Anterior vena cava (tissue), 1 donor: ENCODE results near the gene MDH1.

- PRO-cap, result no peak
Measured at GRCh38 chr2:61482276-61483542, 11.8 kb upstream of the USP34 start.

GRCh38 chr2:61512701-61513314 lies 25.3 kb downstream of the XPO1 start:
- PRO-cap, result no peak

GRCh38 chr2:61539162-61539636 lies 1.0 kb upstream of the XPO1 start:
- PRO-cap, result unidirectional peak, minus-strand start at chr2:61539352; unidirectional peak, minus-strand start at chr2:61539407

DNA sequence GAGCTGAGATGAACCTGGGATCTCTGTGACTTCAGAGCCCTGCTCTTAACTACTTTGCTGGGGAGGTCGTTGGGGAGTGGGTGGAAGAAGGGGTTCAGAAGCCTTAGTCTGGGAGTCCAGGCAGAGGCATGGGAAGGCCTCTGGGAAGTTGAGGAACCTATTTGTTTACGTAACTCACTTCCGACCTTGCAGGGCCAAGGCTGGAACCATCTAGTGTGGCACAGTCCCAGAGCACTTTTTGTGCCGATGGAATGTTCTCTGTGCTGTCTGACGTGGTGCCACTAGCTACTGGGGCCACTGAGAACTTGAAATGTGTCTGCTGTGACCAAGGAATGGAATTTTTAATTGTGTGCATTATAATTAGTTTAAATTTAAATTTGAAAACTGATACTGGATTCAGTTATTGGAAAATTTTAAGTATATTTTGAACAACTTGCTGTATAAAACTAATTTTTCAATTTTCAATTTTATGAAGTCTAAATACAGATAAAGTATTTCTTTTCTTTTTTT lies 139.6 kb downstream of the FAM161A start:
- PRO-cap, result no peak

- PRO-cap, result no peak
Measured at GRCh38 chr2:62146183-62146531, 49.8 kb upstream of the B3GNT2 start.

GRCh38 chr2:62305548-62305989 lies 109.7 kb downstream of the B3GNT2 start:
- PRO-cap, result no peak

GRCh38 chr2:62415611-62415924 lies 90.4 kb downstream of the TMEM17 start:
- PRO-cap, result no peak

DNA sequence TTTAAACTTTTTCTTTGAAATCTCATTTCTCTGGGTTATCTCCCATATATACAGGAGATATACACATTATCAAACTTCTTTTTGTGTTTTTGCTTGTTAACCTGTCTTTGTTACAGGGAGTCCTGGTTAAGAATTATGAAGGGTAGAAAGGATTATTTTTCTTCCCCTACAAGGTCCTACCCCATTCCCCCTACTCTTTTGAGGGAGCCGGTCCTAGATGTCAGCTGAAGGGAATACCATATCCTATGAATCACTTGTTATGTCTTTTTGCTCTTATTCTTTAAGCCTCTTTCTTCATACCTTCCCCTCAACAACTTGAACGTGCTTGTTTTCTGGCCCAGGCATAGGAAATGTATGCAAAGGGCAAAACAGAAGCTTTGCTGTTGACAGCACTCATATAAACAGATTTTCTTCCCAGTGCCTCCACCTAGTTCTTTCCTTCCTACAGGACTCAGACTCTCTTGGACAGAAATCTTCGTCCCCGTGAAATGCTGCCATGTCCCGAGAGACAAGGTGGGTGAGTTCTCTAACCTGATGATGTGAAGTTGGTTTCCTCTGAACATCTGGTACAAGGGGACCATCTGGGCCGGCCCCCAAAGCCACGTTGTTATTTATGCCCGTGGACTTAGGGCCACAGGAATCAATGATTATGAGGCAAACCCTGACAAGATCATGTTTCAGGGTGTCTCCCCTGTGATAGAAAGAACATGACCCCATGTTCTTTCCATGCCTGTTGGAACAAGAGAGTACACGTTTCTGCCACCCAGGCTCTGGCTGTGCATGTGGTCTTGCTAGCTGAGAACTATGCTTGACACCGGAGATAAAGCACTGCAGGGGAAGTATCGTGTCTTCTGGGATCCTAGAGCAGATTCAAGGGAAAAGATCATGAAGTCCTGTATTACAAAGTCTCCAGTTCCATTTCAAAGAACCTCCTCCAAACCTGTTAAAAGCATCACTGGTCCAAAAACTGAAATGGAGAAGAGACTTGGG lies 64.4 kb downstream of the TMEM17 start:
- PRO-cap, result no peak

GRCh38 chr2:62590008-62590346 lies 84.0 kb upstream of the TMEM17 start:
- PRO-cap, result no peak

DNA sequence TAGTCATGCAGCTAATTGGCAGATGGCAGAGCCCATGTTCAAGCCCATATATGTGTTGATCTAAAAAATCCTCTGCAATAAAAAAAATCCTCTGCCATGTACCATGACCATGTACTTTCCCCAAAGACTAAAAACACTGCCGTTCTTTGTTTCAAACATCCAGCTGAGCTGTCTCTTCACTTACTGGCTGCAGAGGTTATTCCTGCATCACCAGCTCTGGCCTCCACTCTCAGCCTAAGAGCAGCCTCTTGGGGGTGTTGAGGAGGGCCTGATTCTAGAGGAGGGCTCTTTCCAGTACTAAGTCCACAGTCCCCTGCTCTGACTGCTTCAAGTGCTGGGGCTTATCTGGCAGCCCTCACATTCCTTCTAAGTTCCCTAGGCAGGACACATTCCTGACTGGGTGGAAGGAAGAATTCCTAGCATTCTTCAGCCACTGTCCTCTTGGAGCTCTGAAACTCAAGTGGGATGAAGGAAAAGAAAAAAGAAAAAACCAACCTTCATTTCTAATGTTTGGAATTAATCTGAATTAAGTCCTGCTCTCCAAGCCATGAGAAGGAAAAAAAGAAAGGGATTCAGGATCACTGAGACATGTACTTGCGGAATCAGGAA lies 32.9 kb upstream of the EHBP1 start:
- PRO-cap, result no peak

- PRO-cap, result no peak
Measured at GRCh38 chr2:62706078-62706365, 509 bp downstream of the EHBP1 start.

GRCh38 chr2:62875774-62876431 lies 170.4 kb downstream of the EHBP1 start:
- PRO-cap, result no peak

- PRO-cap, result no peak
Measured at GRCh38 chr2:62903362-62903814, 147.2 kb upstream of the OTX1 start.

DNA sequence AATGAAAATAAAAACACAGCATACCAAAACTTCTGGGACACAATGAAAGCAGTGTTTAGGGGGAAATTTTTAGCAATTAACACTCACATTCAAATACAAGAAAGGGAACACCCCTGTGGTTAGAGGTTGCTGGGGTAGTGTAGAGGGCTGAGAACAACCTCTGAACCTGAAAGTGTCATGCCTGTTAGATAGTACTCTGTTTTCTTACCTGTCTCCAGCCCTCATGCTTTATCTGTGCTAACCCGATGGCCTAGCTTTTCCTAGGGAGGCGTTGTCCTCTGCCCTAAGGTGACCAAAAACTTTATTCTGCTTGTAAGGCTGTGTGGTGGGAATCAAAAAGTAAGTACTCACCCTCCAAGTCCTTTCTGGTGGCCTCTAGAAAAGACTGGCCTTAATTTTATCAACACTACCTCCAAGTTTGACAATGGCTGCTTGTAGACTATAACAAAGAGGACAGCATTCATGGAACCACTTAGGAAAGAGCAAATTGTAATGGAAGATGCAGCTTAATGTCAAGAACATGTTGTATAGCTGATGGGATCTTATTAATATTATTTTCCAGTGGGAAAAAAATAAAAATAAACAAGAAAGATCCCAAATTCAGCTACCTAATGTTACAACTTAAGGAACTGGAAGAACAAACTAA lies 122.5 kb upstream of the OTX1 start:
- PRO-cap, result no peak

DNA sequence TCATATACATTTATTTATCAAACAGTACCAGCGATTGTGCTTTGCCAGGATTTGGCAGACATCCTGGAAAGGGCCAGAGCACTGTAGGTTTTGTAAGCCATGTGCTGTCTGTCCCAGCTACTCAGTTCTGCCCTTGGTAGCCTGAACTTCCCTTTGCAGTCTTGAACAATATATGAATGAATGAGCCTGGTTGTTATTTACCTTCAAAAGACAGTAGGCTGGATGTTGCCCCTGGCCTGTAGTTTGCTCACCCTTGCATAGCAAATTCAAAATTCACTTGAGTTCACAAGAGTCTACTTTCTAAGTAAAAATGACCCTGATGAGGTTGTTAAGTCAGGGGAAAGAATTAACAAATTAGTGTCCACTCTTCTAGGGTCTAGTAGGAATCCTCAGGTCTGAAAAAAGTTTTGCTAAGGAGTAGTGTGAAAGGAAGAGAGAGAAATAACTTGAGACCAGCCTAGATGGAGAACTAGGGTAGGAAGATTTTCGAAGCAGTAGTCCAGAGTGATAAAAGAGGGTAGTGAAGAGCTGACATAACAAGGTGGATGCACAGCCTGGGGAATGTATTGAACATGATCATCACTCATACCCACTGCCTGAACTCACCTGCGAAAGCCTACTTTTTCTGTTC lies 68.3 kb upstream of the OTX1 start:
- PRO-cap, result no peak

DNA sequence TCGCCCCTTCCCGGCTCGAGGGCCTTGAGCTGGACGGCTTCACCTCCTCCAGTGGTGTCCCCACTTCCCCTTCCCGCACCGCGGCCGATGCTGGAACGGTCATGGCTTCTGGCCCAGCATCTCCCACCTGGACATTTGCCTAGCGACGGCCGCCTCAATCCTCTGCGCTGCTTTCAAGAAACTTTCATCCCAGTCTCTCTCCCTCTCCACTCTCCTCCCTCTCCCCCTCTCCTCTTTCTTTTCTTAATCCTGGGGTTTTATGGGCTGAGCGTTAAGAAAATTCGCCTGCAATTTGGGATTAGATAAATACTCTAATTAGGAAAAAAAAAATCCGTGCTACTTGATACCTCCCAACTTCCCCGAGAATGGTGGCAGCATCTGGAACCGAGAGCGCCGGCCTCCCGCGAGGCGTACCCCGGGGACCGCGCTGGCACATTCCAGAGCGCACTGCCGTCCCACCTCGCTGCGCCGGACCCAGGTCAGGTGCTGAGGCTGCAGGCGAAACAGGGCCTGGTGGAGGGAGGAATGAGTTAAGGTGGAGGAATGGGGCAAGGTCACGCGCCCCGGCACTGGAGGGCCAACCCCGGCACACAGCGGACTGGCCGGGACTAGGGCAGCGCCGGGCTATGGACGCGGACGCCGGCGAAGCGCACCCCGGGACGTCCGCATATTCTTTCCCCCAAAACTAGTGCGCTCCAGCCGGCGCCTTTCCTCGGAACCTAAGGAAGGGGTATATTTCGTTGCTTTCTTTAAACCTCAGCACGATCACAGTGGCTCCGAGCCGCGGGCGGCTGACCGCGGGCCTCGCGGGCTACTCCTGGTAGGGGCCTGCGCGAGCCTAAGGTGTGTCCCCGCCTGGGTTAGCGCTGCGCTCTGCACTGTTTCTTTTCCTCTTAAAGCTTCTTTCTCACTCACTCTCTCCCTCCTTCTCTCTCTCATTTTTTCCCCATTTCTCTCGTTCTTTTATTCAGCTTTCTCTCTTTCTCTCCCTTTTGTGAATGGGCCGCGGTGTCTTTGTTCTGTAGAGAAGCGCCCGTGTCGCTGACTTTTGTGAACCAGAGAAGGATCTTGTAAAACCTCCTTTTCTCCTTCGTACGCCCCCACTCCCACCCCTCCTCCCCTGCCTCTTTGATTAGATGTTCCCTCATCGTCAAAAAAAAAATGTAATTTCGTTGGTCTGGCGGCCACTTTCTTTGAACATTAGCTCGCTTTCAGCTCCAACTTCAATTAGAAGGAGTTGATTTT lies 2.2 kb upstream of the OTX1 start:
- PRO-cap, result no peak

GRCh38 chr2:63588882-63589641 lies at the start of gene MDH1:
Gene MDH1, plus strand, starts transcription at chr2:63588963.
- PRO-cap, result bidirectional peak, plus-strand start at chr2:63588968, minus-strand start at chr2:63588733

GRCh38 chr2:63589642-63590163 lies 940 bp downstream of the MDH1 start:
- PRO-cap, result no peak

- PRO-cap, result no peak
Measured at GRCh38 chr2:63729257-63730003, 112.3 kb upstream of the UGP2 start.

GRCh38 chr2:63827695-63828083 lies 14.0 kb upstream of the UGP2 start:
- PRO-cap, result no peak